GM19240 (cell line): ENCODE results near the gene SEC14L1.

GRCh38 chr17:77140863-77141786 lies at the start of gene SEC14L1:
Gene SEC14L1 (plus strand): TSS chr17:77140969.
- RRBS: 3% methylated on average over 64 of the region's 105 CpGs

- RRBS: no CpG with 5 or more reads among the region's 7 CpGs
Observed at GRCh38 chr17:77164500-77165037, 23.8 kb downstream of the SEC14L1 start.

- RRBS: no CpG with 5 or more reads among the region's 9 CpGs
Observed at GRCh38 chr17:77195970-77196494, 55.3 kb downstream of the SEC14L1 start.

DNA sequence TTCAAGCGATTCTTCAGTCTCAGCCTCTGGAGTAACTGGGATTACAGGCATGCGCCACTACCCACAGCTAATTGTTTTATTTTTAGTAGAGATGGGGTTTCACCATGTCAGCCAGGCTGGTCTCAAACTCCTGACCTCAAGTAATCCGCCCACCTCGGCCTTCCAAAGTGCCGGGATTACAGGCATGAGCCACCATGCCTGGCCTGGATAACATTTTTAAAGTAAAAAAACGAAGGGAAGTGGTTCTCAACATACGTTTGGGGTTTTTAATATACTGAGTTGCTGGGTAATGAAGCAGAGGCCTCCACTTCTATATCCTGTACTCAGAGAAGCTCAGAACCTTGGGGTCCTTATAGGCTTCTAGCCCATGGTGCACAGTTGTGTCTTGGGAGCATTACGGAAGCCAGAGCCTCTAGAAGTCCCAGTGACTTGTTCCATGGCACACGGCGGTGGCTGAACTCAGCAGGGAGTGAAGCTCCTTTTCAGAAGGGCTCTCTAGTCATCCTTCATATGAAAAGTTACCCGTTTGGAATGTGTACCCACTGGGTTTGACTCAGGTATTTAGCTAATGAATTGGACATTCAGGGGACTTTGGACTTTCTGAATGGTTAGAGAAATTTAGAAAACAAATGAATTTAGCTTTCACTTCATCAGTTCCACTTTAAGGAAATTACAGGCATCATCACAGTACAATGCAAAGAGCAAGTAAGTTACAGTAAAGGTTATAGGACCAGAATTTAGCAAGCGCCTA lies 67.0 kb downstream of the SEC14L1 start:
- RRBS: no CpG with 5 or more reads among the region's 12 CpGs

GRCh38 chr17:77211671-77212161 lies 69.6 kb upstream of the SEPTIN9 start:
- RRBS: no CpG with 5 or more reads among the region's 18 CpGs

DNA sequence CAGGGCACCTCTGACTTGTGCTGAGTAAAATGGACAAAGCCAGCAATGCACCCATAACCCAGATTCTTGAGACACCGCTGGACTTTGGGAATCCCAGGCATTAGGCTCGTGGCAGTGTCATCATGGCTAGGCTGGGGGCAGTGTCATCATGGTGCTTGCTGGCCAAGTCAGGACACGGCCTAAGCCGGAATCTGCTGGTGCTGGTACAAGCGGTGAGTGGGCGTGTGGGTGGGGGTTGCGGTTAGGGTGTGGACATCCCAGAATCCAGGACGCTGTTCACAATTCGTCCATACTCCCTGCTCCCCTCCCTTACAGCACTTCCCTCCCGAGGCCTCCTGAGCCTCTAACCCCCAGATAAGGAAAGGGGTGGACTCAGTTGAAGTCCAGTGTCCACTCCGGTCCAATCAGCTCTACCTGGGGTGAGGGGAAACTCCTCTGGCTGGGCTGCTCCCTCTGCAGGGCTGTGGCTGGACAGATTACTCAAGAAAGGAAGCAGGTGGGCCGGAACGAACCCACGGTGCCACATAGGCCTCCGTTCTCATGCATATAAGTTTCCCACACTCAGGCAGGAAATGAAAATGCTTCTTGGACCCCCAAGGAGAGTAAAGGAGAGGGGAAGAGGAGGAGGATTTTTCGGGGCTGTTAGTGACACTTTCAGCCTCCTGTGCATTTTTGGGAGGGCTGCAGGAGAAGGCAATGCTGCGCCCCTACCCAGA lies 1.6 kb upstream of the SEPTIN9 start:
- RRBS: 27% methylated on average over 2 of the region's 17 CpGs

DNA sequence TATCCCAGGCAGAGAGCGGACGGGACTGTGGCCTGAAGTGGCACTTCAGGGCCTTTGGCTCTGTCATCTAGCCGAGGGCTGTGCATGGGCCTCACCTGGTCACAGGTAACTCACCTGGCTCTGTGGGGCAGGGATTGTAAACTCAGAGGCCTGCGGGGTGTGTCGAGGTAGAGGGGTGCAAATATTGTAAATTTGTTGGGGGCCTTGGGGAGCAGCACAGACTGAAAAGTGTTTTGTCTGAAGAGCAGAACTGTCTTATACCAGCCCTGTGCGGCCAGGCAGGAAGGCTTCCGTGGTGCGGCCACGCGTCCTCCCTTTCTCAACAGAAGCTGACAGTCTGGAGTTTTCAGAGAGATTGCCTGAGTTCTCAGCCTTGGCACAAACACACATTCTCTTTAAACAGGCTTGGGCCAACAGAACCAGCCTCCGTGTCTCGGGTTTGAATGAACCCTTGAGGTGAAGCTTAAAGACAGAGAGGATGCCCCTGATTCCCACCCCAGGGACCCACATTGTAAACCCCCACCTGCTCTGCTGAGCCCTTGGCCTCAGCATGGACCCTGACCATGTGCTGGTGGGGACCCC lies 37.5 kb downstream of the SEPTIN9 start:
- RRBS: no CpG with 5 or more reads among the region's 12 CpGs

DNA sequence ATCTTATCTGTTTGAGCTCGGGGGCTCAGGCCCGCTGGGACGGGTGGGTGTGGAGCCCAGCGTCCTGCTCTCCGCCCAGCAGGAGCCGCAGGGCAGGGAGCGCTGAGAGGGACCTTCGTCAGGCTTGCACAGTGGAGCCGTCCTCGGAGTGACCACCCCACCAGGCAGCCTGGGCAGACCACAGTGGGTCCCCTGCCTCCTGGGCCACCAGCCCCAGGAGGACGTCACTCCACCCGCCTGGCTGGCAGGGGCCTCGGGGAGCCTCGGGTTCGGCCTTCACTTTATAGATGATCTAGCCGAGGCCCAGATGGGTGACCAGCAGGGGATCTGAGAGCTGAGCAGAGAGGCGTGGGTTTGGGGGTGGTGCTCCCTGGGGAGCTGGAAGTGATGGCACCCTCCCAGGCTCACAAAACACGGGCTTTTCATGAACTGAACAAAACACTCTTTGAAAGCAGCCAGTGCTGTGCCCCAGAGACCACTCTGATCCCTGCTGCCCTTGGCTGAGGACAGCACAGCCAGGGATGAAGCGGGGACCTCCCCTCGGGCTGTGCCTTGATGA lies 40.6 kb downstream of the SEPTIN9 start:
- RRBS: no CpG with 5 or more reads among the region's 20 CpGs

DNA sequence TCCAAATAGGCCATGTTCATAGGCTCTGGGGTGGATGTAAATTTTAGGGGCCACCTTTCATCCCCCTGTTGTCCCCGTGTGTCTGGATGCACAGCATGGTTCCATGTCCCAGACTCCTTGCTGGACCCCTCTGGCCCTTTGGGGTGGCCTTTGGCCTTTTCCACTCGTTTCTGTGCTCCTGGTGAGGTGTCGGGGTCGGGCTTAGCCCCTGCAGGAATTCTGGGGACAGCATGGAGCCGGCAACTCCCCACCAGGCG lies 42.9 kb downstream of the SEPTIN9 start:
- RRBS: no CpG with 5 or more reads among the region's 6 CpGs

- RRBS: no CpG with 5 or more reads among the region's 28 CpGs
Observed at GRCh38 chr17:77377013-77377802, 95.9 kb downstream of the SEPTIN9 start.

- RRBS: no CpG with 5 or more reads among the region's 16 CpGs
Observed at GRCh38 chr17:77394336-77395275, 113.3 kb downstream of the SEPTIN9 start.

- RRBS: no CpG with 5 or more reads among the region's 8 CpGs
Observed at GRCh38 chr17:77405571-77405887, 124.2 kb downstream of the SEPTIN9 start.

DNA sequence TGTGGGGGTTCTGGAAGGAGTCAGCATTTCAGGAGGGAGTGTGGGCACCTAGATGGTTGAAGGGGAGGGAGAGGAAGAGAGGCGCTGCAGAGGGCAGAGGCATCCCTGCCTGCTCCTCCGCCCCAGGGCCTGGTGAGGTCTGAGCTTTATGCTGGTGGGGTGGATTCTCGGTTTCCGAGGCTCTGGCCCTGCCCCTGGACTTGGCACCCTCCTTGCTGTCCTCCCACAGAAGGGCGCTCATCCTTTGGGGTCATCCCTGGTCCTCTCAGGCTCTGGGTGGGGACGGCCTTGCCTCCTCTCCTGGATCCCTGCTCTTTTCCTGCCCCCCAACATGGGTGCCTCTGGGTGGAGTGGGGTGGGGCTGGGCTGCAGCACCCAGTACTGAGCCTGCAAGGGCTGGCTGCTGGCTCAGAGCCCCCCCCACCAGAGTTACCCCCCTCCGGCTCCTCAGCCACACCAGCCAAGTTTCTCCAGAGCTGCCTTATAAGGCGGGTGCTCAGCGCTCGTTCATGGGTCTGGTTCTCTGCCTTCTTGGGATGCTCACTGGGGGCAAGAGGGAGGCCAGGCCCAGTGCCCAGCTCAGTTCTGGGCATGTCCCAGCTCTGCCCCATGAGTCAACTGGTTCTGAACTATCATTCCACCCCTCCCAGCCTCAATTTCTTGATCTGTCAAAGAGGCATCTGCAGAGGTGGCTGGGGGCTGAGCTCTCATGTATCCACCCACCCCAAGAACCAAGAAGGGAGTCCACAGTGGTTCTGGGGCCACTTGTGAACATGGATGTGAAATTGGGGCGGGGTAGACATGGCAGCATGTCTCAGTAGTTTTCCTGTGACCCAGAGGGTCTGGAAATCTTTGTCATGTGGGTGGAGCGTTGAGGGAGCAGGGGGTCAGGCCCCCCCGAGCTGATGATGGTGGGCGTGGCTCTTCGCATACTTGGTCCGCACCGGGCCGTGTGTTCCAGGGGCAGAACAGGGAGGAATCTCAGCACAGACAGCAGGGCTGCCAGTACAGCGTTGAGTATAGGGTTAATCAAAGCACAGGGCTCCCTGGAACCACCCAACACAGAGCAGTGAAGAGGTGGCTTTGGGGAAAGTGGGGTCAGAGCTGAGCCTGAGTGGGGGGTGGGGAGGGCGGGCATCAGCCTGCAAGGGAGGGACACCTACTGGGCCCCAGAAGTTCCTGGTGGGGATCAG lies 126.7 kb downstream of the SEPTIN9 start:
- RRBS: no CpG with 5 or more reads among the region's 20 CpGs

GRCh38 chr17:77435944-77436779 lies 154.9 kb downstream of the SEPTIN9 start:
- RRBS: 66% methylated on average over 5 of the region's 28 CpGs

- RRBS: no CpG with 5 or more reads among the region's 20 CpGs
Observed at GRCh38 chr17:77449600-77450296, 168.4 kb downstream of the SEPTIN9 start.

DNA sequence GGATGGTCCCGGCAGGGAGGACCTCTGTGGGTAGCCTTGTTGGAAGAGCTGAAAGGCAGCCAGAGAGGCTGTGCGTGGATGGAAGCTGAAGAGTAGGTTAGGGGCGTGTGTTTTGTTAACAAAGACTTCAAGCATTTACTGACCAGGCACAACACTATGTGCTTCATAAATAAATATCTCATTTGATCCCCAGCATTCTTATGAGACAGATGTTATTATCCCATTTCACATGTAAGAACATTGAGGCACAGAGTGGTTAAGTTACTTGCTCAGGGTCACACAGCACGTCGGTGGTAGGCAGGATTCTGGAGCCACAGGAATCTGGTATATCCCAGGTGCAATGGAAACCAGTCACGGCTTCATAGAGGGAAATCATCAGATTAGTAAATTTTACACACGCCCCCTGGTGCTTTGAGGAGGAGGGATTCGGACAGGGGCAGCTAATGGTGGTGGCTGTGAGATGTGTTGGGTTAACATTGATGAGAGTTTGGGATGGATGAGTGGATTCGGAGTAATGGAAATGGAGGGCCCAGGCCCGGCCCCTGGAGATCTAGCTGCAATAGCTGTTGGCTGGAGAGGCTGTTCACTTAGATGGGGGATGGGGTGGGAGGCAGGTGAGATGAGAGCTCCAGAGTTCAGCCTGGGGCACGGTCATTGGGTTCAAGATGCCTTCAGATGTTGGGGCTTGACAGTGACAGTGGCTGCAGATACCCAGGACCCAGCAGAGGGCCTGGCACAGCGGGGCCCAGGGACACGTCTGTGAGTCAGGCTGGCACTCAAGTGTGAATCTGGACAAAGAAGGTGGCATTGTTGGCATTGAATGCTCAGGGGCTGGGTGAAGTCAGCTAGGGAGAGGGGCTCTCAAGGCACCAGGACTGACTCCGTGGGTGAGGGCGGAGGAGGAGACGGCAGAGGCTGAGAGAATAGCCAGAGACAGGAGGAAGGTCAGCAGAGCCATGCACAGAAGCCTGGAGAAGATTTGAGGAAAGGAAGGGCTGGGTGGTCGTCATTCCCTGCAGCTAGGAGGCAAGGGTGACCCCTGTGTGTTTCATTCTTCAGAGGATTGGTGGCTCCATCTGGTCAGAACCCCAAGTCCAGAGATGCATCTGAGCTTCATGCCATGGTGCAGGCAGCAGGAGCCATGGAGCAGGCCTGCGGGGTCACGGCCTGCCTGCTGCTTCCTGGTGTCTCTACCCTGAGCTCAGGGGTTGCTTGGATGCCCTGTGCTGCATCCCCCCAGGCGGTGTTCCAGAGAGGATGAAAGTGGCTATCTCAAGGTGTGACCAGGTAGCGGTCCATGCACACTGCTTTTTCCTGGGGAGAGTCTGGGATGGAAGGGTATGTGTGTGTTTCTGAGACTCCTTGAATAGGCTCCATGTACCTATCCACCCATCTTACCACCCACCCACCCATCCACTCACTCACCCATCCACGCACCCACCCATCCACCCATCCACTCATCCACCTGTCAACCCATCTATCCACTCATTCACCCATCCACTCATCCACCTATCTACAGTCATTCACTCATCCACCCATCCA lies 187.6 kb downstream of the SEPTIN9 start:
- RRBS: no CpG with 5 or more reads among the region's 22 CpGs

- RRBS: no CpG with 5 or more reads among the region's 31 CpGs
Observed at GRCh38 chr17:77477164-77478050, 196.1 kb downstream of the SEPTIN9 start.

GRCh38 chr17:77481958-77482552 lies 200.8 kb downstream of the SEPTIN9 start:
- RRBS: 97% methylated on average over 11 of the region's 27 CpGs

DNA sequence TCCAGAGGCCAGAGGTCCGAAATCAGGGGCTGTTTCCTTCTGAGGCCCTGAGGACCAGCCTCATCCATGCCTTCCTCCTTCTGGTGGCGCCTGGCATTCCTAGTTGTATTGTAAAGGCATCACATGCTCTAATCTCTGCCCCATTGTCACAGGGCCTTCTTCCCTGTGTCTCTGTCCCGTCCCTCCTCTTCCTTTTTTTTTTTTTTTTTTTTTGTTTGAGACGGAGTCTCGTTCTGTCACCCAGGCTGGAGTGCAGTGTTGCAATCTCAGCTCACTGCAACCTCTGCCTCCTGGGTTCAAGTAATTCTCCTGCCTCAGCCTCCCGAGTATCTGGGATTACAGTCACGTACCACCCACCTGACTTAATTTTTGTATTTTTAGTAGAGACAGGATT lies 212.3 kb downstream of the SEPTIN9 start:
- RRBS: no CpG with 5 or more reads among the region's 7 CpGs

DNA sequence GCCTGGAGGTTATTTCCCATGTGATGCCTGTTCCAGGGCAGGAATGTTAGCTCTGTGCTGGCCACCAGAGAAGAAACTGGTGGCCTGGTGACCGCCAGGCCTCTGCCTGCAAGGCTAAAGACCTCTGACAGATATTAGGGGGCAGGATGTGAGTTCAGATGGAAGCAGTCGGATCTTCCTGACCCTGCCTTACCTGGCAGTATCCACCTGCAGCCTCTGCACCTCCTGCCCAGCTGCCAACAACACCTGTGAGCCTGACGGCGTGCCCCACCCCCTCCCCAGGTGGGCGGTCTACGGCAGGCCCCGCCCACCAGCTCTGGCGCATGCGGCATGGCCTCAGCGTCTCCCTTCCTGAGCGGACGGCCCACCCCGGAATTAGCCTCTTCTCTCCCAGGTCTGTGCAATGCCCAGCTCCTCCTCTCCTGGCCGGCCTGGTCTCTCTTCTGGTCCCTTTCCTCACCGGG lies 266.9 kb downstream of the SEPTIN9 start:
- RRBS: 63% methylated on average over 1 of the region's 15 CpGs